Hematopoietic multipotent progenitor cell (in vitro differentiated cells): ENCODE results near the gene COMMD7.

GRCh38 chr20:32112691-32113261, 3.3 kb downstream of the TM9SF4 start:
- CAGE, long polyA plus RNA: no peak

GRCh38 chr20:32310280-32311147, 33.1 kb downstream of the KIF3B start:
- CAGE, long polyA plus RNA: no peak

DNA sequence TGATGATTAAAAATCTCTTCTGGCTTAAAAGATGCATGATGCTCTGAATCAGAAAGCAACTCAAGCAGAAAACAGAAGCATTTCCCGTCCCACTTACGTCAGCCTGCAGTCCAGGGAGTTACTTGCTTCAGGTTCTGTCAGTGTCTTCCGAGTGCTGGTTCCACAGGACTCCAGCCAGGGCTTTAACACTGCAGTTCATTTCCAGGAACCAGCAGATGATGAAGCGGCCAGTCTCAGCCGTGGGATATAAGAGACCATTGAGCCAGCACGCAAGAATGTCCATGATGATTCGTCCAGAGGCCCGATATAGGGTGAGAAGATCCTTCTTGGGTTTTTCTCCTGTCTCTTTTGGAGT, 30.8 kb upstream of the ASXL1 start:
- CAGE, long polyA plus RNA: no peak

DNA sequence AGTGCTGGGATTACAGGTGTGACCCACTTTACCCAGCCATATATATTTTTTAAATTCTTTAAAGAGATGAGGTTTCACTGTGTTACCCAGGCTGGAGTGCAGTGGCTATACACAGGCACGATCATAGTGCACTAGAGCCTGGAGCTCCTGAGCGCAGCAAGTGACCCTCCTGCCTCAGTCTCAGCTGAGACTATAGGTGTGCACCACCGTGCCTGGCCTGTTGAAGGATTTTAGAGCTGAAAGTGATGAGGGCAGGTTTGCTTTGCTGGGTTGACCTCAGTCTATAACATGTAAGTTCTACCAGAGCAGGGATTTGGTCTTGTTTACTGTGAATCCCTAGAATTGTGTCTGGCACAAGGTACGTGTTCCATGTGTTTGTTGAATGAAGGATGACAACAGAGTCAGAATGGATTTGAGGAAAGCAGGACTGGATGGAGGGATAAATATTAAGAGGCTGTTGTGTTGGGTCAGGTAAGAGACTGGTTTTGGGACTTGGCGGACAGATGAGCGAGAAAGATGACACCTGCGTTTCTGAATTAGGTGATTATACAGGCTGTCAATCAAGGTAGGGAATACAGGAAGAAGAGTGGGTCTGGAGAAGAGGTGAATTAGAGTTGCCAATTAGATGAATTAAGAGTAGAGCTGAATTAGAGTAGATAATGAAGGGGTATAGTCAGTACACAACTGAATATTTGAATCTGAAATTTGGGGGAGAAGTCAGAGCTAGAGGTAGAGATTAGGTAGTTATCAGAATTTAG, 6.5 kb downstream of the ASXL1 start:
- CAGE, long polyA plus RNA: no peak

DNA sequence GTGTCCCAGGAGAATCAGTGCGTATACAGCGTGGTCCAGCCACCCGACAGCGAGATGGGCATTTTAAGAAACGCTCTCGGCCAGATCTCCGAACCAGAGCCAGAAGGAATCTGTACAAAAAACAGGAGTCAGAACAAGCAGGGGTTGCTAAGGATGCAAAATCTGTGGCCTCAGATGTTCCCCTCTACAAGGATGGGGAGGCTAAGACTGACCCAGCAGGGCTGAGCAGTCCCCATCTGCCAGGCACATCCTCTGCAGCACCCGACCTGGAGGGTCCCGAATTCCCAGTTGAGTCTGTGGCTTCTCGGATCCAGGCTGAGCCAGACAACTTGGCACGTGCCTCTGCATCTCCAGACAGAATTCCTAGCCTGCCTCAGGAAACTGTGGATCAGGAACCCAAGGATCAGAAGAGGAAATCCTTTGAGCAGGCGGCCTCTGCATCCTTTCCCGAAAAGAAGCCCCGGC, 75.3 kb downstream of the ASXL1 start:
- CAGE, long polyA plus RNA: no peak

DNA sequence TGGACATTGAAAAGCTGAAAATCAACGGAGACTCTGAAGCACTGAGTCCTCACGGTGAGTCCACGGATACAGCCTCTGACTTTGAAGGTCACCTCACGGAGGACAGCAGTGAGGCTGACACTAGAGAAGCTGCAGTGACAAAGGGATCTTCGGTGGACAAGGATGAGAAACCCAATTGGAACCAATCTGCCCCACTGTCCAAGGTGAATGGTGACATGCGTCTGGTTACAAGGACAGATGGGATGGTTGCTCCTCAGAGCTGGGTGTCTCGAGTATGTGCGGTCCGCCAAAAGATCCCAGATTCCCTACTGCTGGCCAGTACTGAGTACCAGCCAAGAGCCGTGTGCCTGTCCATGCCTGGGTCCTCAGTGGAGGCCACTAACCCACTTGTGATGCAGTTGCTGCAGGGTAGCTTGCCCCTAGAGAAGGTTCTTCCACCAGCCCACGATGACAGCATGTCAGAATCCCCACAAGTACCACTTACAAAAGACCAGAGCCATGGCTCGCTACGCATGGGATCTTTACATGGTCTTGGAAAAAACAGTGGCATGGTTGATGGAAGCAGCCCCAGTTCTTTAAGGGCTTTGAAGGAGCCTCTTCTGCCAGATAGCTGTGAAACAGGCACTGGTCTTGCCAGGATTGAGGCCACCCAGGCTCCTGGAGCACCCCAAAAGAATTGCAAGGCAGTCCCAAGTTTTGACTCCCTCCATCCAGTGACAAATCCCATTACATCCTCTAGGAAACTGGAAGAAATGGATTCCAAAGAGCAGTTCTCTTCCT, 77.7 kb downstream of the ASXL1 start:
- CAGE, long polyA plus RNA: no peak

DNA sequence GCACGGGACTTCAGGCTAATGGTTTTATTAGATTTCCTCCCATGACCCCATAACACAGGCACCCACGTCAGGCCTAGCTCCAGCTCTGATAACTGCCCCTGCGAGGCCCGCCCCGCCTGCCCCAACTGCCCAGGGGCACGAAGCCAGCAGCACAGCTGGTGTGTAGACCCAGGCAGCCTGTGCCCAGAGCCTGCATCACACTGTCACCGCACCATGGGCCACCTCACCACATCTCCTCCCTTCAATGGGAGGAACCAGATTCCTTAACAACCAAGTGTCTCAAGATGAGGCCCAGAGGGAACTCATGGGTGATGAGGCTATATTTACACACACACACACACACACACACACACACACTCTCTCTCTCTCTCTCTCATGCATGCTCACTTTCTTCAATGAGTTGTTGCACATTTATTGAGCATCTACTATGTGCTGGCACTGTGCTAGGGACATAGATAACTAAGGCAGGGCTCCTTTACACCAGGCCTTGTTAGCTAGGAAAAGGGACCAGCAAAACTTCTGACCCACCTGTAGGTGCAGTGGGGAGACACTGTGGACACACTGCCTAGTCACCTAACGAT, 107.1 kb downstream of the NOL4L start:
- CAGE, long polyA plus RNA: no peak

DNA sequence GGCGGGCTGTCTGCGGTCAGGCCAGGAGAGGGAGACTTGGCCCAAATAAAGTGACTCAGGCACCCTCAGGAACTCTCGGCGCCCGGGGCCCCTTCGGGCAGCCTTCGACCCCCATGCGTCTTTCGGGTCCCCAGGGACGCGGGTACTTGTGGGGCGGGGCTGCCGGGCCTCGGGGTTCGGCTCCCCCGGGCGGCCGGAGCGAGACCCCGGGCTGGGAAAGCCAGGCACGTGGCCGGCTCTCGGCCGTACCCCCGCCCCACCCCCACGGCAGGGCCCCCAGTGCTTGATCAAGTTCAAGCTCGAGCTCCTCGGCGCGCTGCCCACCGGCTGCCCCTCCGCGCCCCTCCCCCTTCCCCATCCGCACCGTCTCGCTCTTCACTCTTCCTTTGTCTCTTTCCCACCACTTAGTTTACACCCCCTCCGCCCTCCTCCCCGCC, 101.1 kb downstream of the NOL4L start:
- CAGE, long polyA plus RNA: no peak

- CAGE, long polyA plus RNA: no peak
Observed at GRCh38 chr20:32485510-32485864, 99.6 kb downstream of the NOL4L start.

GRCh38 chr20:32560784-32561293, 24.3 kb downstream of the NOL4L start:
- CAGE, long polyA plus RNA: no peak

GRCh38 chr20:32673053-32673911, 459 bp downstream of the C20orf203 start:
- CAGE, long polyA plus RNA: no peak

DNA sequence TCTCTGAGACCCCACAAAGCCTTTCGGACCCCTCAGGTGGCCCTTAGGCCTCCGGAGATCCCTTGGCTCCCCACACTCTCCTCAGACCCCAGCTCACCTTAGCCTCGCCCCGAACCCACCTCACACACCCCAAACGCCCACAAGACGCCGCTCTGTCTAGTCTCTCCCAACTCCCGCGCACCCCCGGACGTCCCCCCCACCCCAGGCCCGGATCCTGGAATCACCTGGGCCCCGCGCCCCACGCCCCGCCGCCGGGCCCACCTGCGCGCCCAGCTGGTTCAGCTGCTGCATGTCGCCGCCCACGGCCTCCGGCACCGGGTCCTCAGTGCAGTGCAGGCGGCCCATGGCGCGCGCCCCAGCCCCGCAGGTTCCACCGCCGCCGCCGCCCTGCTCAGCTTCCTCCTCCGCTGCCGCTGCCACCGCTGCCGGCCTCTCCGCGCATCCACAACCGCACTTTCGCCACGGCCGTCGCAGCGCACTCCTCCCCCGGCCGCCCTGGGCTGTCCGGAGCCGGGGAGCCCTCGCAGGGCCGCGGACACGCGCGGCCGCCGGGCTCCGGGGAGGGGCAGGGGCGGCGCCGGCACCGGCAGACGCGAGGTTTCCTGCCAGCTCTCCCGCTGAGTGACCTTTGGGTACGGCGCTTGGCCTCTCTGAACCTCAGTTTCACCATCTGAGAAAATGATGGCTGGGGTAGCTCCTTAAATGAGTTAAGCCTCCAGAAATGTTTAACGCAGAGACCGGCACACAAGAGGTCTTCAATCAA, at the start of gene COMMD7:
COMMD7 (minus strand) TSS at position 421 of the 763 bp plus-strand sequence.
- CAGE, long polyA plus RNA: start-site peak on the minus strand centred at position 418 of the sequence, 189 bp wide, 11,836 reads

- CAGE, long polyA plus RNA: no peak
Observed at GRCh38 chr20:33167682-33168091, 272 bp upstream of the BPIFA2 start.

DNA sequence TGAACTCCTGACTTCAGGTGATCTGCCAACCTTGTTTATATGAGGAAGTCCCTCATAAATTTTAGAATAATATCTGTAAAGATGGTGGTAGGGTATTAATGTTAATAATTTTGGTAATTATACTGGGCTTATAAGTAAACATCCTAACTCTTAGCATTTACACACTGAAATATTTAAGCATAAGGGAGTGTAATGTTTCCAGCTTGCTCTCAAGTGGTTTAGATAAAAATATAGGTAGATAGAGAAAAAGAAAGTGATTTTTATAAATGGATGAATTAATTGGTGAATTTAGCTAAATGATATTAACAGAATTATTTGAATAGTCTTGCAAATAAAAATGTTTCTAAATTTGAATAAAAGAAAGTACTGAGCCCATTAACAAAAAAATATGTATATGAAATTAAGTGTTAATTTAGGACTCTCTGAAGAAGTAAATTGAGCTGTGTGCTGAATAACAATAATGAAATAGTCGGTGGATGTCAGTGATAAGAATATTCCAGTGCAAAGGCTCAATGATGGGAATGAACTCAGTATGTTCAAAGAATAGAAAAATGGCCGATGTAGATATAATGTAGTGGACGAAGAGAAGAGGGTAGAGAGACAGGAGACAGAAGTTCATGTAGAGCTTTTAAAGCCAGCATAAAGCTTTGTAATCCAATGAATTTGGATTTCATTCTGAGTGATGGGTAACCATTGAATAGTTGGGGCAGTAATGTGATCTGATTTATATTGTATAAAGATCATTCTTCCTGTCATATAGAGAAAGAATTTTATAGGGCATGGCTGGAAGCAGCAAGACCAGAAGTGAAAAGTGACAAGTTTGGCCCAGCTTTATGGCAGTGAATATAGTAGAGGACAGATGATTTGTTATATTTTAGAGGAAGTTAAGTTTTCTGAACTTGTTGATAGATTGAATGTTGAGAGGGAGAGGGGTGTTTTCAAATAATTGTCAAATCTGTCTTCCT, 82.5 kb downstream of the CBFA2T2 start:
- CAGE, long polyA plus RNA: no peak

- CAGE, long polyA plus RNA: no peak
Observed at GRCh38 chr20:33624304-33625137, 37.6 kb upstream of the C20orf144 start.

DNA sequence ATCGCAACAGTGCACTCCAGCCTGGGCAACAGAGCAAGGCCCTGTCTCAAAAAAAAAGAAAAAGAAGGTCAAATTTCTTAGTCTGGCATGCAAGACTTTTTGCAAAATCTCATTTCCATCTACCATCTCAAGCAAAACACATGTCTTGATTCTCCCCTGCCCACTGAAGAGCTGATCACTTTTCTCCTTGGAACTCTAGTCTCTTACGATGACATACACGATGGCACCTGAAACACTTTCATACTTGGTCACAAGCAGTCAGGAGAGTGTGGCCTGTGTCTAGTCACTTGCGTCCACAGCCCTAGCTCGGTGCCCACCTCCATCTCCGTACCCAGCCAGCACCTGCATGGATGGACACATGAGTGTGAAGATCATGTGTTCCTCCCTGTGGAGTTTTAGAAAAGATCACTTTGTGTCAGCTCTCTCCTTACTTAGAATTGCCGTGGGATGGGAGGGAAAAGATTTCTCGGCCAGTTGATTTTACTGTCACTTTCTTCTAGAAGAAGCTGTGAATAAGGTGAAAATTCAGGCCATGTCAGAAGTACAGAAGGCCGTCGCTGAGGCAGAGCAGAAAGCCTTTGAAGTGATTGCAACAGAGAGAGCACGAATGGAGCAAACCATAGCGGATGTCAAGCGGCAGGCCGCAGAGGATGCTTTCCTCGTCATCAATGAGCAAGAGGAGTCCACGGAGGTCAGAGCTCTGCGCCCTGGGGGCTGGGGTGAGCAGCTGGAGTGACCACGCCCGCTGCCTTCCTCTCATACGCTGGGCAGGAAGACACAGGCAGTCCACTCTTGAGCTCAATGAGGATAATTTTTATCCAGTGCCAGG, 22.1 kb upstream of the C20orf144 start:
- CAGE, long polyA plus RNA: no peak

GRCh38 chr20:33653987-33654879, 7.9 kb upstream of the C20orf144 start:
- CAGE, long polyA plus RNA: no peak

- CAGE, long polyA plus RNA: no peak
Observed at GRCh38 chr20:33690028-33690344, 3.8 kb upstream of the E2F1 start.

GRCh38 chr20:33755930-33756548, 24.2 kb downstream of the ZNF341 start:
- CAGE, long polyA plus RNA: no peak

DNA sequence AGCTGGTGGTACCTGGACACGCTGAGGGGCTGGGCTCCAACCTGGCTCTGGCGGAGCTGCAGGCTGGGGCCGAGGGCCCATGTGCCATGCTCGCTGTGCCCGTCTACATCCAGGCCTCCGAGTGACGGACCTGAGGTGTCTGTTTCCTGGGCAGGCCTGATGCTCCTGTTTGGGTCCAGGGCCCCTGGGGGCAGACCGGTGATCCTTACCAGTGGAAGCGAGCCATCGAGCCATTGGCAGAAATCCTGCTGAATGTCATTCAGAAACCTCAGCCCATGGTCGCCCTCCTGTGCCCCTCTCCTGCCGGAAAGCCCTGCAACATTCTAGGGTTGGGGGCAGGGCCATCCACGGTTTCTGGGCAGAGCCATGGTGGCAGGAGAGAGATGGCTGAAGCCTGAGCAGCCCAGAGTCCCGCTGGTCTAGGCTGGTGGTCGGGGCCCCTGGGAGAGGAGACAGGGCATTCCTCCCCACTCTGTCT, 19.7 kb upstream of the CHMP4B start:
- CAGE, long polyA plus RNA: no peak